ENCODE measurements around a stretch of chr13.

DNA sequence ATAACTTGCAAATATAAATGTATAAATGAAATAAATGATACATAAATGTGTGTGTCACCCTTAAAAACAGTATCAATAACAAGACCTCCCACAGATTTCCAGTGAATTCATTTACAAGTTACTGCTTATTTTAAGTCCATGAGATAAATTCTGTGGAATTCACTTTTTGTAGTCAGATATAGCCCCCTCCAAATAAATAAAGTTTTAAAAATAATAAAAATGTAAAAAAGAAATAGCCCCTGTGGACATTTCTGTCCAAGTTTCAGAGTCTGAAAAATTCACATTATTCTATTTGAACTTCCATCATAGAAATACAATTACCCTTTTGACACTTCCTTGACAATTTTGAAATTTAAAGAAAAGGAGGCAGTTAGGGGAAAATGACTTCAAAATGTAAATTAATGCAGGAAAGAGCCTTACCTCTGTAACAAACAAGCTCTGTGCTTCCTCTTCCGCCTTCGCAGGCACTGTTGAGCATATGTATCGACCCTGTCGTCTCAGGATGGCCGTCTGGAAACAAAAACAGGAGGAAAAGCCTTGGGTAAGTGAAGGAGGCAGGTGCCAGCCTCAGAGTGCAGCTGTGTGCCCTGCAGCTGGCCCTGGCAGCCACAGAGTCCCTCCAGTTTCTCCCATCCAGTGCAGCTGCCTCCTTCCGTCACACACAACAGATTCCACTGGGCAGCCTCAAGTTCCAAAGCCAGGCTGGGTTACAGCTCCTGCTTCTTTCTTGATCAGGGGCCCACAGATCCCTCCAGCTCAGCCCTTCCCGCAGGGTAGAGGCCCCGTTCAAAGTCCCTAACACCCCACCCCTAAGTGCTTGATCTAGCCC, 47.9 kb downstream of the DOCK9 start:
- PRO-cap, 2 experiments: no peak in any of the 2 experiments

DNA sequence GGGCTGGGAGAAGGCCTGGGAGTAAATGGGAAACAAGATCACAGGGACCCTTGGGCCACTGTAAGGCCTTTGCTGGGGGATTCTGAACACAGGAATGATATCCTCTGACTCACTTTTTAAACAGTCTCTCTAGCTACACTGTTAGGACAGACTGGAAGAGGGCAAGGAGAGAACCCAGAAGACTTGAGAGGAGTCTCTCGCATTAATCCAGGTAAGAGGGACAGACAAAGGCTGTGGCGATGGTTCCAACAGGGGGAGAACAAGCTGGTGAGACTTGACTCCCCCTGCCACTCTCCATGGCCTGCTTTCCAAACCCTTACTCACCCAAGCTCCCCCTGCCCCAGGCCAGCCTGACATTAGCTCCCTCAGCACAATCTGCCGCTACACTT, 31.8 kb downstream of the DOCK9 start:
- PRO-cap, 2 experiments: no peak in any of the 2 experiments

GRCh38 chr13:98963191-98963623, 14.7 kb downstream of the DOCK9 start:
- PRO-cap, 2 experiments: no peak in any of the 2 experiments

GRCh38 chr13:98972357-98973318, 5.2 kb downstream of the DOCK9 start:
- PRO-cap, 2 experiments: no peak in any of the 2 experiments

DNA sequence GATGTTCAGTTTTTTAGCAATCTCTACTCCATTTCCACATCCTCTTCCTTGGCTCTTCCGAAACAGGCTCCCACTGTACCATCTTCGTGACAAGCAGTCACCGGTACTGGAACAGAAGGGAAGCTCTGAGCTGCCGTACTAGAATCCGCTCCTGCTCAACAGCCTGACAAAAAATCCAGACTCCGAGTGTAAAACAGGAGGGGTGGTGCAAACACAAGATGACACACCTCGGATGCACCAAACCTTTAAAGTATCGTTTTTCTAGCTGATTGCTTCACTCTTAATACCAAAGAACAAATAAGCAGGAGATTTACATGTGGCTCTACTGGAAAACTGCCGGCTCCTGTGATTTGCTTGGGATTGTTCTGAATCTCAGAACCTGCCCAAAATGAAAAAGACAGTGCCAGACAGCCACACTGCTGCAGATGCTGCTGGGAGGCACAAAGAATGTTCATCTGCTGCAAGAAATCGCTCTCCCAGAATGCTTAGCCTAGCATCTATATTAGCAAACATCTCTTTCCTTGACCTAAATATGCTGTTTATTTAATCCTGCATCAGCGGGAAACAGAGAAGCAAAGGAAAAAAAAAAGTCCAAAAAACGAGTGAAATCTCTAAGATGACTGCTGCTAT, 37.9 kb upstream of the DOCK9 start:
- PRO-cap, 2 experiments: peak in 1 of 2 experiments; most common plus-strand start position 106 of the sequence (in 1); most common minus-strand start position 160 of the sequence (in 1)

DNA sequence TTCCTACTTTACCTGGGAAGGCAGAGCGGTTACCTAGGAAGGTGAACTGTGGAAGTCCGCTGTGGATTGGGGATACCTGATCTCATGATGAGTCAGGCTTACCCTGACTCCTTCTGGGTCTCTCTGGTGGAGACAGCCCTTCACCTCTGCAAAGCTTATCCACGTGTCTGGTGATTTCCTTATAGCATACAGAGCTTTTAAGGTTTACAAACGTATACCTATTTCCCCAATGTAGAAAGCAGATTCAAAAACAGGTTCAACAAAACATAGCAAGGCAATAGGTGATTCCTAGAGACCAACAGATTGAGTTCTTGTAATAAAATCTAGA, 3.8 kb upstream of the UBAC2 start:
- PRO-cap, 2 experiments: no peak in any of the 2 experiments

DNA sequence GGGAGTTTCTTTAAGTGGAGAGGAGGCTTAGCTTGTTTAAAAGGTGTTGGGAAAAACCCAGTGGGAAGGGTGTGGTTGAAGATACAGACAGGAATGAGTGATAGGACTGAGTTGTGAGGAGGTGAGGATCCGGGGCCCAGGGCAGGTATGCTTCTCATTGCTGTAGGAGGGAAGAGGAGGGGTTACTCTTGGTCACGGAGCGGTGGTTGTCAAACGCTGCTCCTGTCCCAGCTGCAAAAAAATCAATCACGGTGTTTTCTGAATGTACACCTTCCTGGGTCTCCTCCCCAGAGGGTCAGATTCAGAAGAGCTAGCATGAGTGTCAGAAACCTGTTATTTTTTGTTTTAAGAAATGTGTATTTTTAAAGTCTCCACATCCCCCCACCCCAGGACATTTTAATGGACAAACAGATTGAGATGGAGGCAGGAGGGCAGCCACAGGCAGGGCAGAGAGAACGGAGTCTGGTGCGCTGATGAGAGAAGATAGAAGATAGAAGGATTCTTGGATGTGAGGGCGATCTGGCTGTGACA, 4.6 kb downstream of the UBAC2 start:
- PRO-cap, 2 experiments: no peak in any of the 2 experiments

- PRO-cap, 2 experiments: peak in 1 of 2 experiments; most common plus-strand start chr13:99215757 (in 1)
Observed at GRCh38 chr13:99215346-99215931, 14.8 kb downstream of the UBAC2 start.

DNA sequence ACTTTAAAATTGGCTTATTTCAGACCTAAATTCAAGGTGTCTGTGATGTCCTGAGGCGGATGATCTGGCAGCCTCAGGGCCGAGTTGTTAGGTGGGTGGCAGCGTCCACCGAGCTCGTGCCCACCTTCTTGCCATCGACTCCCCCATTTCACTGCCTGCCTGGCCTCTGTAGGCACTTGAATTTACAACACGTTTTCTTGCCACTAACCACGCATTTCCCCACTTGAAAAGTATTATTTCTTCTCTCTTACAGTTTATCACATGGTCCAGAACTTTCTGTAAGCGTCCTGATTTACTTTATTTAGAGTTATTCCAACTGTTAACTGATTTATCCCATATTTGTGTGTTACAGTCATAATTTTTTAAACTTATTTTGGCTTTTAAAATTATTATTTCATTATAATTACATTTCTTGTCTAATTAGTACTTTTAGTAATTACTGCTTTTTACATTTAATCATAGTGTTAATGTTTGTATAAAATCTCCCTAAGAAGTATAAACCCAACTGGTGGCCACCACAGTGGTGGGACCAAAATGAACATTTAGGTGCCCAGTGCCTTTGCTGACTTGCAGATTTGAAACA, 17.2 kb downstream of the UBAC2 start:
- PRO-cap, 2 experiments: no peak in any of the 2 experiments

DNA sequence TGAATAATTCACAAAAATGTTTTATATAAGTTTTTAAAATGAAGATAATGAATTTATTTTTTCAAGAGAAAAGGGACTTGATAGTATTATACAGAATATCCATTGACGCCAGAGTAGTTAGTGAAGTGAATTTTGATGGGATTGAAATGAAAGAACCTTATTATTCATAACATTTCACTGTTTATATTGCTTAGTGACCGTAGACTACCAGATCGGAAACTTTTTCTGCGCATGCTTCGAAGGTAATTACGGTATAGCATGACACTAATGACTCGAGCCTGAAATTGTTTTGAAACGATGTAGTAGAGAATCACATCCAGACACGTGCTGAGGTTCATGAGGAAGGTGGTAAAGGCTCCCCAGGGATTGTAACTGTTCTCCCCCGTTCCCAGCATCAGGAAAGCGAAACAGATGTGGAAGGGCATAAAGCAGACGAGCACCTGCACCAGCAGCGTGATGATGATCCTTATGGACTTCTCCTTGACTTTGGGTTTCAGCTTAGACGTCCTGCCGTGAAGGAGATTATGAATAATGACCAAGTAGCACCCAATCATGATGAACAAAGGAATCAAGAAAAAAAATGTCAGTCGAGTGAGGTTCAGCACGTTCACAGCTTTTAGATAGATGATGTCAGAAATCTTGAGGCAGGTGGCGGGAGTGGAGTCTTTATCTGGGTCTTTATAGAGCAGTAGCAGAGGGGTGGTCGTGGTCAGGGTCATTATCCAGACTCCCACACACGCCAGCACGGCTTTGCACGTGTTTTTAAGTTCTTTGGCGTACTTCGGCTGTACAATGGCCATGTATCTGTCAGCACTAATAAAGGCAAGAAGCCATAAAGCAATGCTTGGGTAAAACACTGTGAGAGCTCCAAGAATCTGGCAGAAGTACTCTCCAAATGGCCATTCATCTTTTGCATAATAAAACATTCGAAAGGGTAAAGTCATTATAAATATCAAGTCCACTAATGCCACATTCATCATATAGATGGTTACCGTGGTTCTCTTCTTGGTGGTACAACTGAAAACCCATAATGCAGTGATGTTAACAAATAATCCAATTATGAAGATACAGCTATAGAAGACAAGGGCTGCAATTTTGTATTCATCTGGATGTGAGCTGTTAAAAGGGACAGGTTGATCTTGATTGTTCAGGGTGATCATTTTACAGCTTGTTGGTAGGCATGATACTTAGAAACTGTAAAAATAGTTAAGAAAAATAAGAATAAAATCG, 3.1 kb downstream of the GPR18 start:
- PRO-cap, 2 experiments: no peak in any of the 2 experiments

DNA sequence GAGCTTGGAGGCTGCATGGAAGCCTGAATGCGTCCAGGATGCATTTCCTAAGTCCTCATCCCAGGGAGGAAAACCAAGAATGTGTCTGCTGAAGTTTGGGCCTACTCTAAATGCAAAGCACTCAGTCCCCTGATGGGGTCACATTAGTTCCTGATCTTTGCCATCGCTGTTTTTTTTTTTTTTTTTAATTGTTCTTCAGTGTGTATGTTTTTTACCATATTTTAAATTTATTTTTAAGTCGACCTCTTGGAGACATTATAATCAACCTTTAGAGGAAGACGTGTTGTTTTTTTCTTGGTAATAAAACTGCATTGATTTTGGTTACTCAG, 6.6 kb upstream of the GPR18 start:
- PRO-cap, 2 experiments: no peak in any of the 2 experiments

DNA sequence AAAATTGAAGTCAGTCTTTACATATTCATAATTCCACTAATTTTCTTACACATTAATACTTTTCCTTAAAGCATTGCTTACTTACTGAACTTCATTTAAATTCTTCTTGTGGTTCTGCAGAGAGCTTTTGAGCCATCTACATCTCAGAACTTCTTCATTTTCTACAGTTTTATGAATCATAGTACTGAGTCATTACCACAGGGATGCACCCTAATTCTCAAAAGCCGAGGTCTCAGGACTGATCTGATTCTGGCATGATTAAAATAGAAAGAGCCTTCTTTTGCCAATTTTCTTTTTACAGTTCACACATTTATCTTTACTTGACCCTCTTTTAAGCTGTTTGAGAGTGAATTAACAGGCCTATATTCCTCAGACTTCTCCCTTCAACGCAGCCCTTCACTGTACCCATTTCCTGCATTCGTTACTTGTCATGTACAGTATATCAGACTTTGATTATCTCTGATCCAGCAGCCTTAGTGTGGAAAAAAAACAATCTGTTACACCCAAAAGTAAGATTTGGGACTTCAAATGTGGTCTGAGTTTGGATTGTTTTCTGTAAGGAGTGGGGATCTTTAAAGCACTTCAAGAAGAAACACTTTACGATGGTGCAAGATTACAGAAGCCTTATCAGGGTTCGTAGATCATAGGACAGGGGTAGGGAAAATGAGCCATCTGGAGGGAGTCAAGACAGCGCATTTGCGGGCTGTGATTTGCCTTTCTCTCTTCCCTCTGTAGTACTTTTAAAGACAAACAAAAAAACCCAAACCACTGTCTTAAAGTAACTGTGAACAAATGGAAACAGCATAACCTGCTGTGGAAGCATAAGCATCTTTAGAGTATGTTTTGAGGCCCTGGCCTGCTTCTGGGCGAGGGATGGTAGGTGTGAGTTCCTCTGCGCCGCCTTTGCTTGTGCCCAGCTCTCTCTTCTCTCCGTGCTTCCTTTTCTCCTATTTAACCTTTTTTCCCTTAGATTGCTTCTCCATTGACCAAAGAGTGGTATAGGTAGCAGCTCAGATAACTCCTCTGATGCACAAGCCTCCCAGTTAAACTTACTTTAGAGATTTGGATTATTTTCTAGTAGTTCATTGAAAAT, 15.3 kb upstream of the GPR183 start:
- PRO-cap, 2 experiments: no peak in any of the 2 experiments

- PRO-cap, 2 experiments: no peak in any of the 2 experiments
Observed at GRCh38 chr13:99351620-99352274, 44.5 kb upstream of the GPR183 start.

GRCh38 chr13:99354273-99354987, 47.2 kb upstream of the GPR183 start:
- PRO-cap, 2 experiments: no peak in any of the 2 experiments

GRCh38 chr13:99432573-99433550, 68.4 kb upstream of the TM9SF2 start:
- PRO-cap, 2 experiments: no peak in any of the 2 experiments

GRCh38 chr13:99460698-99461233, 40.5 kb upstream of the TM9SF2 start:
- PRO-cap, 2 experiments: no peak in any of the 2 experiments

DNA sequence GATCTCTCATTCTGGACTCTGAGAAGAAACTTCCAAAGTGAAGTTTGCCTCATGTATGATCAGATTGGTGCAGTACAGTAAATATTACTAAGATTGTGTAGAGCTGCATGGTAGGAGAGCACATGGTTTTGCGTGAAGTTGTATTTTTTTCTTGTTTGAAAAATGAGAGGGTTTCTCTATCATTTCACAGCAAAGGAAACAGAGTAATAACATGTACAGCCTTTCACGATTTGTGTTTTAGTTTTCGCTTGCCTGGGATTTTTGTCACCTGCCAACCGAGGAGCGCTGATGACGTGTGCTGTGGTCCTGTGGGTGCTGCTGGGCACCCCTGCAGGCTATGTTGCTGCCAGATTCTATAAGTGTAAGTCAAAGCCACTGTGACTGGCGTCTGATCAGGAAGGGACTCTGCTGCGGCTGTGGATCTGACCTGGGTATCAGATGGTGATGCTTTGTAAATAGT, 45.5 kb downstream of the TM9SF2 start:
- PRO-cap, 2 experiments: no peak in any of the 2 experiments

GRCh38 chr13:99600333-99600607, 6.2 kb upstream of the CLYBL start:
- PRO-cap, 2 experiments: no peak in any of the 2 experiments

- PRO-cap, 2 experiments: no peak in any of the 2 experiments
Observed at GRCh38 chr13:99858664-99859497, 112.7 kb downstream of the ZIC5 start.

- PRO-cap, 2 experiments: peak in 1 of 2 experiments; most common plus-strand start chr13:99959816 (in 1); most common minus-strand start chr13:99959848 (in 1)
Observed at GRCh38 chr13:99959618-99960376, 11.8 kb downstream of the ZIC5 start.